Aortic smooth muscle cell (primary cell): ENCODE results near the genes CTSS, CTXND2, CERS2 and ANXA9.

DNA sequence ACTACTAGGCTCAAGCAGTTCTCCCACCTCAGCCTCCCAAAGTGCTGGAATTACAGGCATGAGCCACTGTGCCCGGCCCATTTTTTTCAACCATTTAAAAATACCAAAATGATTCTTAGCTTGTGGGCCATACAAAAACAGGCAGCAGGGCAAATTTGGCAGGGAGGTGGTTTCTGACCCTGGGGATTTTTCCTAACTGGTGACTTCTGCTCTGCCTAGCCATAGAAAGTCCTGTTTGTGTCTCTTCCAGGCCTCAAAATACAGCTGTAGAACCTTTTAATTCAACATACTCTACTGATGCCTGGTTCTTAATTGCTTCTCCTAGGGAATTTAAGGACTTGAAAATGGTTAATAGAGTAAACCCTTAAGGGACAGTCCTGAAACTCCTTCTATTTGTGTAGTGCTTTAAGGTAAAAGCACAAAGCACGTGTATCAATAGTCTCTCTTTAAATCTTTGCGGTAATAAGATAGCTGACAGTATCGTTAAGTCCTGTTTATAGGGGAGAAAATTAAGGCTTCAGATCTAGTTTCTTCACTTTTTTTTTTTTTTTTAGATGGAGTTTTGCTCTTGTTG lies 14.7 kb downstream of the MCL1 start:
- RRBS = no CpG with 5 or more reads among the region's 4 CpGs

DNA sequence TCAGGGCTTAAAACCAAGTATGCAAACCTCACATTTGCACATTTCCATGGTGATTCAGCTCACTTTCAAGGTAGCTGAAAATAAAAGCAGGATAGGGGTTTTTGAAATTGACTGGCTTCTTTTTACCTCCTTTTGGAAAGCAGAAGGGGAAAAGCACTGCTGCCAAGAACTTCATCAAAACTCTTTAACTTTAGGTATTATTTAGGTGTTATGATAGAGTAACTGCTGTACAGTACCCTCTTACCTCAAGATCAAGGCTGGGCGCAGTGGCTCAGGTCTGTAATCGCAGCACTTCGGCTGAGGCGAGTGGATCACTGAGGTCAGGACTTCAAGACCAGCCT lies 6.0 kb downstream of the MCL1 start:
- RRBS = no CpG with 5 or more reads among the region's 4 CpGs

DNA sequence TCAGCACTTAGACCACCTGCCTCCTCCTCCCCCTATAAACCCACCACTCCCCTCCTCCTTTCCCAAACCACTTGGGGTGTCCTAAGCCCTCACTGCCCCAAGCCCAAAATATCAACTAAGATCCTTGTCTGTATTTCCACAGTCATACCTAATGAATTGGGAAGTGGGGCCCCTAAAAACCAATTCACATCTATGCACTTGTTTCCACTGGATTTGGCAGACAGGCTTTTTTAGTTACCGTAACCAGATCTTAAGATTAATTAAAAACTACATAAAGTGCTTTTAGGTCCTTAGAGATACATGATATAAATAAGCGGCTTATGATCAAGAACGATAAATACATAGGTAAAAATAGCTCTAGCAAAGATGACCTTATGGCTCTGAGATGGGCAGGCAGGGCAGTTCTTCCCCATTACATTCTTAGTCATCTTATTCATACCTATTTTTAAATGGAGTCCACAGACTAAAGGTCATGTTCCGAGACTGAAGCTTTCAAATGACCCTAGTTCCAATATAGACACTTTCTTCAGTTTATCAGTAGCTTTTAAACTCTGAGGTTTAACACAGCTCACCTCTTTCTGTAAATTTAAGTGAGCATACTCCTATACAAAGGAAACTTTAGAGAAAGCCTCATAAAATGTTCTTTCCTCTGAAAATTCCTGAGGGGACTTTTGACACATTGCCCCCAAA lies 4.4 kb downstream of the MCL1 start:
- RRBS = no CpG with 5 or more reads among the region's 4 CpGs

DNA sequence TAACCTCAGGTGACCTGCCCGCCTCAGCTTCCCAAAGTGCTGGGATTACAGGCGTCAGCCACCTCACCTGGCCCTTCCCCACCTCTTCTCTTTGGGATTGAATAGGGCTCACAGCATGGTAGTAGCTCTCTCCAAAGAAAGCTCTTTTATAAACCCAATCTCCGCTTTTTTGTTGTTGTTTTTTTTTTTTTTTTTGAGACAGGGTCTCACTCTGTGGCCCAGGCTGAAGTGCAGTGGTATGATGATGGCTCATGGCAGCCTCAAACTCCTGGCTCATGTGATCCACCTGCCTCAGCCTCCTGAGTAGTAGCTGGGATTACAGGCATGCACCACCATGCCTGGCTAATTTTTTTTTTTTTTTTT lies 24.1 kb downstream of the ENSA start:
- RRBS = no CpG with 5 or more reads among the region's 3 CpGs

GRCh38 chr1:150621892-150623086 lies 7.1 kb downstream of the ENSA start:
- RRBS = 18% methylated on average over 3 of the region's 14 CpGs

DNA sequence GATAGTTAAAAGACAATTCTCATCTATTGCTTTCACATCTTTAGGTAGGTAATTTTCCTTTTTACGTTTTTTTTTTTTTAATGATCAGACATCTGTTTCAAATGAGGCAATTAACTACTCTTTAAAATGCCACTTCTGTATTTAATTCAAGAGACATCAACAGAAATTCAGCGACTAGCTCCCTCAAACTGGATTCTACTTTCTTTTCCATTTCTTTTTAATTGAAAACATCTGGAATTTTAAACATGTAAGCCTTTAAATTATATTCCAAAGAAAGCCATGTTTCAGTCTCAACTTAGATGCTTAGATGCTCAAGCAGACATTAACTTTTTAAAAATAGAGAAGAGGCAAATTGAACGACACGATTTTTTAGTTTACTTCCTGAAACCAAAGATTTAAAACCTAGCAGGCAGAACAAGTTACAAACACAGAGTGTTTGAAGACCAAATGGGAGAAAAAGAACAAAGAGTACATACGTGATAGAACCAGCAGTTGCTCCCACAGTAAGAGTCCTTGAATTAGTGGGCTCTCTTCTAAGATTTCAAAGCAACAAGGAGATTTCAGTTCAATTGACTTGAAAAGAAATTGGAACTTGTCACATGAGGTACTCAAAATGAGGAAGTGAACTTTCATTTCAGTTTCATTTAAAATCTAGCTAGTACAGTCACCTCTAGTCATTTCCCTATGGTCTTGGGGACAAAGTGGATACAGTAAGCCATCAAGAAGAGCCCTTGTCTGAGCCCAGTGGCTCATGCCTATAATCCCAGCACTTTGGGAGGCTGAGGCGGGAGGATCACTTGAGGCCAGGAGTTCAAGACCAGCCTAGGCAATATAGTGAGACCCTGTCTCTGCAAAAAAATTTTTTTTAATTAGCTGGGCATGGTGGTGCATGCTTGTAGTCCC lies at the start of gene CTSS:
Gene CTSS (minus strand): TSS at position 557 of the 903 bp plus-strand sequence.
- RRBS = no CpG with 5 or more reads among the region's 6 CpGs

DNA sequence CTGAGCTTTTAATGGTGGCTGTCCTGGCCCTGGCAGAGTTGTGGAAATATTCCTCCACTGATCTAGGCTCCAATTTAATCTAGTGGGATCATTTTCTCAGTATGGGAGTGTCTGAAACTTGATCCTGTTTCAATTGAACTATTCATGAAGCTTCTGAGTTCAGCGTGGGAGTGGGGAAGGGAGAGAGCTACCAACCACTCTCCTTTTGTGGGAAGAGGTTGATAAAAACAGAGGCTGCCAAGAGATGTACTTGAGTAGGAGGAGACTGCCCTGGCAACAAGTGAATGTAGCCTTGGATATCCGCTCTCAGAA lies at the start of gene CTXND2:
Gene CTXND2 (plus strand): TSS at position 136 of the 312 bp plus-strand sequence.
- RRBS = no CpG with 5 or more reads among the region's 2 CpGs

DNA sequence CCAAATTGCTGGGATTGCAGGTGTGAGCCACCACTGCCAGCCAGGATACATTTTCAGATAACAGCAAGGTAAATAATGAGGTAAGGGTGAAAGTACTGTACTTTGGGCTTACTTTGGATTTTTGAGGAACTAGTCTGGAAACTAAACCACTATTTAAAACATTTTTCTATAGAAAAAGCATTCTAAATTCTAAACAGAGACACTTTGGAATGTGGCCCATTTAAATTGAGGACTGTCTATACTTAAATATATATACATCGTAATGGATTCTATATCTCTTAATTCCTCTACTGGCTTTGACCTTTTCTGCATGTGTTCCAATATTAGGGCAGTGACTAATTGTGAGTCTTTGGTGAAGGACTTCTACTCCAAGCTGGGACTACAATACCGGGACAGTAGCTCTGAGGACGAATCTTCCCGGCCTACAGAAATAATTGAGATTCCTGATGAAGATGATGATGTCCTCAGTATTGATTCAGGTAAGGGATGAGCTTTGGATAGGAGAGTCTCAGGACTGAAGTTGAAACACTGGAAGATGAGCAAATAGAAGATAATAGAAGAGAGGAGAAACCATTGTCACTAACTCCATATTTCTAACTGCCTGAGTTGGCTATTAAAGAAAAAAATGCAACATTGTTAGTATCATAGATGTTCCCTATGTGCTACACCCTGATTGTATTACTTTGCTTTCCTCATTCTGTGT lies 3.6 kb downstream of the SETDB1 start:
- RRBS = no CpG with 5 or more reads among the region's 4 CpGs

GRCh38 chr1:150942843-150943042 lies 16.6 kb downstream of the SETDB1 start:
- RRBS = no CpG with 5 or more reads among the region's 4 CpGs

DNA sequence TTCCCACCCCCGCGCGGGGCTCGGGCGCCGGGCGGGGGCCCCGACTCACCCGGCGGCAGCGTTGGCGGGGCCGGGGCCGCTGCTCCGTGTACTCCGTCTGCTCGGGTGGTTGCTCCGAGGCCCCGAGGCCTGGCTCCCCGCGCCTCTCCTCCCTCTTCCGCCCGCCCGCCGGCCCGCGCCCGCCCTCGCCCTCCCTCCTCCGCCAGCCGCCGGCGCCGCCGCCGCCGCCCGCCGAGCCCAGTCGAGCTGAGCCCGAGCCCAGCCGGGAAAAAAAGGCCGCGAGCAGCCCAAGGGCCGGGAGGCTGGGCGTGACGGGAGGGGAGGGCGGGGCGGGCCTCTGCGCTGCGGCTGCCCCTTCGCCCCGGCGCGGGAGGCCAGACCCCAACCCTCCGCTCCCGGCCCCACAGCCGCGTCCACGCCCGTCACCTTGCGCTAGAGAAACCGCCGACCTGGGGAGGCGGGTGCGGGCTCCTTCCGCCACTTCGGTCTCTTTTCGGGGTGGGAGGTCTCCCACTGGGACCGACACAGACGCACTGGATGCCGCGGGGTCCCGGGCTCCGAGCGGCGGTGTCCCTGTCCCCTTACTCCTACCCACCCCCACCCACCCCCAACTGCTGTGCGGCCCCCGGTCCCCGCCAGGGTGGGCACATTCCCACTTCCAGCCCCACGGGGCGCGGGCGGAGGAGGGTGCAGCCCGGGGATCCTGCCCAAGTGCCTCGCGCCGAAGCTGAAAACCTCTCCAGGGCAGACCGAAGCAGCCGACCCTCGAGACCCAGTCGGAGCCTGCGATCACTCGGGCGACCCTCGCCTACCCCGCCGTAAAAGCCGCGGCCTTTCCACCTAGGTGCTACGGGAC lies at the start of gene CERS2:
Gene CERS2 (minus strand): TSS at position 266 of the 856 bp plus-strand sequence.
- RRBS = 2% methylated on average over 48 of the region's 101 CpGs

GRCh38 chr1:150981633-150982610 lies at the start of gene ANXA9:
Gene ANXA9 (plus strand): TSS chr1:150982292.
- RRBS = 82% methylated on average over 1 of the region's 9 CpGs

DNA sequence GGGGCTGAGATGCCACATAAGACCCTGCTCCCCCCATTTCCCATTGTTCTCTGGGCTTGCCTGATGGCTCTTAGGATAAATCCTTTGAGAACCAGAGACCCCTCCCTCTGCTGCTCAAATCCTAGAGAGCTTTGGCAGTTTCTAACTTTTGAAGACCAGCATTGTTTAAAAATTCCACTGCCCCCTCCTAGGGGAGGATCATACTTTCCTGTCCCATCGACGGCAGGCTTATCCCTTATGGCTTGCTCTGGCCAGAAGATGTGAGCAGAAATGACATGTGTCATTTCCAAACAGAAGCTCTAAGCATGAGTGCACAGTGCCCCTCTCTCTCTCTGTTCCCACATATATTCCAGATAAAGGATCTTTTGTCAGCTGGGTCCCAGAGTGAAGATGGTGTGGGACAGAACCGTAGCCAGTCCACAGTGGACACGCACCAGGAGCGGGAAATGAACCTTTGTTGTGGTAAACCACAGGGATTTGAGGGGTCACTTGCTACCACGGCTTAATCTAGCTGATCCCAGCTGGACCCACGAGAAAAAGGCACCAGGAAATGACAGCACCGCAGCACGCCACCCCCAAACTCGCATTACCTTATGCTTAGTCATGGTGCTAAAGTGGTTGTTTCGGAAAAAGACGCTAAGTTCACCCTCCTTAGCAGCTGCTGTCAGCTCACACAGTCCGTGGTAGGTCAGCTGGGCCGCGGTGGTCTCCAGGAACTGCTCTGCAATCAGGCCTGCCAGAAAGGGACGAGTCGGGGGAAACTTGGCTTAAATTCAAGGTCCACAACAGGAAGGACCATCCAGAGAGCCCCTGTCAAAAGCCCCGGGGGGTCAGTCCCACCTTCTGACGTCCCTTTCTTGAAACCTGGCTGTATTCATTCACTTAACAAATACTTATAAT lies 7.7 kb downstream of the MINDY1 start:
- RRBS = no CpG with 5 or more reads among the region's 19 CpGs

GRCh38 chr1:151052334-151053273 lies 5.1 kb downstream of the C1orf56 start:
- RRBS = no CpG with 5 or more reads among the region's 4 CpGs

DNA sequence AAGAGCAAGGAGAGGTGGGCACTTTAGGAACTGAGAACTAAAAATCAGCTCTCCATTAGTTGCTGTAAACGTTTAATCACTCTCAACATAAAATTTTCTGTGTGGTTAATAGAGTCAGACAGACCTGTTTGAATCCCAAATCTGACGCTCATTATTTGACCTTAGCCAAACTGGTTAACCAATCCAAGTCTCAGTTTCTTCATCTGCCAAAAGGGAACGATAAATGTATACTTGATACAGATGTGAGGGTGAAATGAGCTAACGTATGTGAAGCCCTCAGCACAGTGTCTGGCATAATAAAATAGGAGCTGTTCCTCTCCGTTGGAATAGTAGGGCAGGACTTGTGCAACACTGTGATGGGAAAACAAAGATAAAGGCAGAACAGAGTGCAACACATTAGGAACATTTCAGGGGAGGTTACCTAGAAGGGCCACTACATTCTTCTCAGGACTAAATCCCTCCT lies 1.1 kb downstream of the LYSMD1 start:
- RRBS = no CpG with 5 or more reads among the region's 5 CpGs

DNA sequence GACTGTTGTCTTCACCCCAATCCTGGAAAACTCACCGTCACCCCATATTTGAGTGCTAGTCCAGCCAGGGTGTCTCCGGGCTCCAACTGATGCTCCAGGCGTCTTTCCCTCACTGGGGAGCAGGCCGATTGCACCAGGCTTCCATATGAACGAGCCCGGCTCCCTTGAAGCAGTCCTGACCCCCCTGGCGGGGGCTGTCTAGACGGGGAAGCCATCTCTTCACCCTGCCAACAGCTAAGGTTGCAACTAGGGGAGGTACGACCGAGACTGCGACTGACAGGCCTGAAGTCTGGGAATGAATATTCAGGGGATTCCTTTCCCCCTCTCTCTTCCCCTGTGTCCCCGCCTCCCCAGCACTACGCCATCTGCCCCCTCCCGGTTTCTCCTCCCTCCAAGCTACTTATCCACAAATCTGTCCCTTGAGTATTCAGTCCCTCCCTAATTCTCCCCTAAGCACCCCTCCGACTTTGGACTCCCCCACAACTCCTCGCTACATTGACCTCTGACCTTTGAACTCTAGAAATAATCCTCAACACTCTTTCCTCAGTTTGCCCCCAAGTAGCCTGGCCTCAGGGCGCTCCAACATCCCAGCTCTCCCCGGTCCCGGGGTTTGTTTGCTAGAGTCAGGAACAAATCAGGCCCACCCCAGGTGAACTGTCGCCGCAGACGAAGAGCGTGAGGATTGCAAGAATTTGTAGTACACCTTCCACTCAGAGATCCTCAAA lies 496 bp downstream of the LYSMD1 start:
- RRBS = 4% methylated on average over 5 of the region's 23 CpGs

GRCh38 chr1:151281316-151282025 lies 628 bp upstream of the ZNF687 start:
- RRBS = no CpG with 5 or more reads among the region's 47 CpGs

- RRBS = no CpG with 5 or more reads among the region's 14 CpGs
These were observed 840 bp downstream of the ZNF687 start for GRCh38 chr1:151283062-151283215.

- RRBS = no CpG with 5 or more reads among the region's 17 CpGs
These were observed 302 bp upstream of the PI4KB start for GRCh38 chr1:151327504-151327932.

DNA sequence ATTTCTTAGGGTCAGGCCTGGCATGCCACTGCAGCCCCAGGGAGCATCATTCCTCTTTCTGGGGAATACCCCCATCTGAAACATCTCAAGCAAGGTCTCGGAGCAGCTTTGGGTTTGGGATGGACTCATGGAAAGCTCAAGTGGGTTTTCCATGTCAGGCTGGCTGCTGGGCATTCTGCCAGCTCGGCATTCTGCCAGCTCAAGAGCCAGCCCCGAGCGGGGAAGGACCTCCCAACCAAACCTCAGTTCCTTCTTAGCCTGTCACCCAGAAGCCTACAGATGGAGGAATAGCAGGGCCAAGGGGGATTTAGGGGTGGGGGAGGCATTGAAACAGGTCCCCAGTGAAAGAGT lies 731 bp downstream of the SELENBP1 start:
- RRBS = no CpG with 5 or more reads among the region's 4 CpGs

DNA sequence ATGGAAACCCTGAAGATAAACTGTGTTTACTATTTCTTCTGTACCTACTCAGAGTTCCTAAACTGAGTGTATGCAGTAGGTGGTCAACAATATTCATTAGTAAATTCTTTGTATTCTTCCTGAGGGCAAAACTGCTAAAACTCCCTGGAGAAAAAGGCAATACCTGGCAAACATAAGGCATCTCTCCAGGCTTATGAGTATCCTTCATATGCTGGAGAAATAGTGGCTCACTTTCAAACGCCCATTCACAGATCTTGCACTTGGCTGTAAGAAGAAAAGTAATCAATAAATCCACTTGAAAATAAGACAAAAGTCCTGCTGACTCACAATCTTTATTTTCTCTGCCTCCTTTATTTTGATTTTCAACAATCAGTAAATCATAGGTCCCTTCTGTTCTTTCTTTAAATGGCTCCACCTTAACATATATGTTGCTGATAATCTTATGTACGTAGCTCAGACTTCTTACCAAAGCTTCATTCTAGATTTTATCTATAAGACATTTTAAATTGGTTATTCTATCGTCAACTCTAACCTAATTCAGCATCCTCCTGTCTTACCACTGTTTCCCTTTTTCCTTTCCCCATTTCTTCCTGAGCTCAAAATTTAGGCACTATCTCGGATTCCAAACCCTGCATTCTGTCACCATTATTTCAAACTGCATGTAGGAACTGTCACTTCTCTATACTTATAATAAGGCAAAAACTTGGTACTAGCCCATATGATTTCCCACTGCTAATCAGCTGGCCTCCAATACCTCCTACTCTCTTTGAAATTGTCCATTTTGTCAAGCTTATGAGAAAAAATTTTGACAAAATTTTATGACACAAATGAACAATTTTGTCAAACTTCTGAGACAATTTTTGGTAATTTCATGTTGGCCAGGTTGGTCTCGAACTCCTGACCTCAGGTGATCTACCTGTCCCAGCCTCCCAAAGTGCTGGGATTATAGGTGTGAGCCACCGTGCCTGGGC lies 13.0 kb downstream of the PSMB4 start:
- RRBS = no CpG with 5 or more reads among the region's 6 CpGs